Left cardiac atrium (tissue), 1 donor: ENCODE measurements around a stretch of chr10.

DNA sequence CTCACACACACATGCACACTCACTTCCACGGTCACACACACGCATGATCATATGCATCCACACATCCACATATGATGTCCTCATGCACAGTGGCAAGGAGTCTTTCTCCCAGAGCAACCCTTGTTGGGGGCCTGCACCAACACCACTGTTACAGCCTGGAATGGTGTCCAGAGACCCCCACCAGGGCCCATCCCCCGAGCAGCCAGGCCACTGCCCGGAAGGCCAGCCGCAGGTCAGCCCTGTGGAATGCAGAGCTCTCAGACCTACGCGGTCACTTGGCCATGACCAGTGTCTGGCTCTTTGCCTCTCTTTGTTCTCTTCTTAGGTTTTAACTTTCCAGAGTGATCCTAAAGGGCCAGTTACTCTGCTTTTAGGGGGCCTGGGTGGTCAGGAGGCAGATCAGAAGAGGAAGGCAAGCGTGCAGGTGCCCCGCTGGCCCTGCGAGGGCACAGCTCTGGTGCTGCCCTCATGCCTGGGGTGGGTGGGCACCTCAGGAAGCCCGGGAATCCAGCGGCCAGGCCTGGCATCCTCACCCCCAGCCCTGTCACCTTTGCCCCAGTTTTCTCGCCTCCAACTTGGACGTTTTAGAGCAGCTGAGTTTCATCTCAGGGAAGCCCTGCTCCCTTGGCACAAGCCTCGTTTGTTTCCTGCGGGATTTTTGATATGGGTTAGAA is 62.4 kb upstream of the CHST15 start:
- PRO-cap, result no peak

- PRO-cap, result no peak
Measured at GRCh38 chr10:124305206-124305575, 113.5 kb downstream of the OAT start.

DNA sequence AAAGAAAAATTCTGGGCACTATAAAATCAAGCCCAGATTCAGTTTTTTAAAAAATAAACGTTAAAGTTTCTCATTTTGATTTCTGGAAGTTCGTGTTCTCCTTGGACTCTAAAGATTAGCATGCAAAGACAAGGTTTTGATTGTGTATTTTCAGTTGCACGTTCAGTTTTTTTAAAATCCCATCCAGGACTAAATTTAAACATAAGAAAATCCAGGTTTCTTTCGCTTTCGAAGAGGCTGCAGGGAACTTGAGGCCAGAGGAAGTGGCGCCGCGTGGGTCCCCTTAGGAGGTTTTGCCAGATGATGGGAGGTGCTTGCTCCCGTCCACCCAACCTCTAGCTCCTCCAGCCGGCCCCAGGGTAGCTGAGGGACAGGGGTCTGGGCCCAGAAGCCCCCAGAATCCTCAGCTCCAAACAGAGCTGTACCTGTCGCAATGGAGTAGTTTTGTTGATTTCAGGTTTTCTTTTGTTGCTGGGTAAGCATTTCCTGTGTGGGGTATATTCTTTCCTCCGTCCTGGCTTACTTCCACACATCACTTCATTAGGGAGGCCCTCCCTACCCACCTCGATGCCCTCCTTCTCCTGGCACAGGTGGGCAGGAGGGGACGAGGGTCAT is 32.4 kb downstream of the LHPP start:
- PRO-cap, result no peak

GRCh38 chr10:124589068-124589267 is 127.3 kb downstream of the LHPP start:
- PRO-cap, result no peak

GRCh38 chr10:124636779-124637243 is 107.4 kb downstream of the FAM53B start:
- PRO-cap, result no peak

DNA sequence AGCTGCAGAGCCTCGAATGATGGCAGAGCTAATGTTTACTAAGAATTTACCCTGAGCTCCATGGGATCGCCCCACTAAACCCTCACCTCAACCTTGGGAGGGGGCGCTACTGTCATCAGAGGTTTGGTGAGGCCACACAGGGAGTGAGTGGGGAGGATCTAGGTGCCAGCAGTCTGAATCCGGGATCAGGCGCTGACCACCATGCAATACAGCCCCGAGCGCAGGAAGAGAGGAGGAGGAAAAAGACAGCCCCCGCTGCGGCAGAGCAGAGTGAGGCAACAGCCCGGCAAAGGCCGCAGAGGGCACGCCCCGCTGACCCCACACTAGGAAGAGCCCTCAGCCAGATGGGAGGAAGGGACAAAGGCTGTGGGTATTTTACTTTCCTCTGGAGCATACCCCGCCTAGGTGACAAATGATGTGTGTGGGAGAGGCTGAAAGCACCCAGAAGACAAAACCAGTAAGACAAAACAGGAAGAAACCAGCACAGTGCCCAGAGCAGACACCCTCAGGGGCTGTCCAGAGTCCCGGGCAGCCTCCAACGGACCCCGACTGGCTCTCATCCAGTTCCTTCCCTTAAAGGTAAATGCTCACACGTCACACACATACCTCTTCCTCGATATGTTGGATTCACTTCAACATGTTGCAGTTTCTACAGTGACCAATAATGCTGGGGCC is 103.4 kb downstream of the FAM53B start:
- PRO-cap, result no peak

DNA sequence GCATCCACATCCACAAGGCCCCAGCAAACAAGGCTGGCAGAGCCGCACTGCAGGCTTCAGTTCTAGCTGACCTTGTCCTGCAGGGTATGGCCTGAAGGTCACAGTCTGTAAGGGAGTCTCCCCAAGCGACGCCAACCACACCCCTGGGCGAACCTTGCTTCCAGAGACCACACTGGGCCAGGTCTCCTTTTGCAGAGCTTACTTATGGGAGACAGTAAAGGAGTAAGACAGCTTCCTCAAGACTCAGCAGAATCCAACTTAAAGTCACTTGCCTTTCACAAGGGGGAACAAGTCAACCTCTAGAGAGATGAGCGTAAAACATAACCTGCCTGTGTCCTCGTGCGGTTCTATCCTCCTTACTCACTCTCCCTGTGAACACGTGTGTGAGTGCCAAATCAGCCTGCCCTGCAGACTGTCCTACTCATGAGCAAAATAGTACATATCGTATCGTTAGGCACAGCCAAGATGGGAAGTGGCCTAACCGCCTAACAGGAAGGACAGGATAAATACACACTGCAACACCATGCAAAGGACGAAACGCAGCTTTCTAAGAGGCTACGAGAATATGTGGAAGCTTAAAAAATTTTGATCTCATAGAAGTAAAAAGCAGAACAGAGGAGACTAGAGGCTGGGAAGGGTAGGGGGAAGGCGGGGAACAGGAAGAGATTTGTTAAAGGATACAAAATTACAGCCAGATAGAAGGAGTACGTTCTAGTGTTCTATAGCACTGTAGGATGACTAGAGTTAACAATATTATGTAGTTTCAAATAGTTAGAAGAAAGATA is 22.6 kb downstream of the FAM53B start:
- PRO-cap, result bidirectional peak, plus-strand start at position 513 of the sequence, minus-strand start at position 351 of the sequence

GRCh38 chr10:124722584-124723802 is 21.2 kb downstream of the FAM53B start:
- PRO-cap, result no peak

- PRO-cap, result no peak
Measured at GRCh38 chr10:124724569-124725239, 19.5 kb downstream of the FAM53B start.

DNA sequence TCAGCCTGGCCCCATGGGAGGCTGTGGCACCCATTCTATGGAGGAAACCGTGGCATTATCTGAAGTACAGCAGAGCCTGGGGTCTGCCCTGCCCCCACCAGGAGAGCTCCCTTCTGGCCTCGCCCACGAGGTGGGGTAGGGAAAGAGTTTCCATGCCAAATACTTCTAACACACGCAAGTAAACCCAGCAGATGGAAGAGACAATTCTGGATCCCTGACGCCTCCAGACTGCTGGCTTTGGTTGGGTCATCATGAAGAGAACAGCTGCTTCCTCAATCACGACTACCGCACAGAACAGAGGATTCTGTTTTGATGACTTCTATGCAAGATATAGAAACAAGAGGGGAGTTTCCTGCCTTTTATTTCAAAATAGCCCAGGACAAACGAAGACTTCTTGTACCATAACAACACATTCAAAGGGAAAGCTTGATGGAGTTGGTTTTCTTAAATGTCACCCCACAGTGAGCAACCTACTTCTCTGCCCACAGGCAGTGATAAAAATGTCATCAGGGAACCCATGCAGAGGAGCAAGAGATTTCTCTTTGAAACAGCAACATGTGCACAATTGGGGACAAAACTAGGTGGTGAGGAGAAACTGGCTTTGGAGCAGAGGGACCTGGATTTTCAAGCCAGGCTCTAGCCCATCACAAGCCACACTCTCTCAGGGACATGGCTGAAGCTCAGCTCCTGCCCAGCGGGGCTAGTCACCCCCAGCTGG is 15.7 kb downstream of the FAM53B start:
- PRO-cap, result no peak

DNA sequence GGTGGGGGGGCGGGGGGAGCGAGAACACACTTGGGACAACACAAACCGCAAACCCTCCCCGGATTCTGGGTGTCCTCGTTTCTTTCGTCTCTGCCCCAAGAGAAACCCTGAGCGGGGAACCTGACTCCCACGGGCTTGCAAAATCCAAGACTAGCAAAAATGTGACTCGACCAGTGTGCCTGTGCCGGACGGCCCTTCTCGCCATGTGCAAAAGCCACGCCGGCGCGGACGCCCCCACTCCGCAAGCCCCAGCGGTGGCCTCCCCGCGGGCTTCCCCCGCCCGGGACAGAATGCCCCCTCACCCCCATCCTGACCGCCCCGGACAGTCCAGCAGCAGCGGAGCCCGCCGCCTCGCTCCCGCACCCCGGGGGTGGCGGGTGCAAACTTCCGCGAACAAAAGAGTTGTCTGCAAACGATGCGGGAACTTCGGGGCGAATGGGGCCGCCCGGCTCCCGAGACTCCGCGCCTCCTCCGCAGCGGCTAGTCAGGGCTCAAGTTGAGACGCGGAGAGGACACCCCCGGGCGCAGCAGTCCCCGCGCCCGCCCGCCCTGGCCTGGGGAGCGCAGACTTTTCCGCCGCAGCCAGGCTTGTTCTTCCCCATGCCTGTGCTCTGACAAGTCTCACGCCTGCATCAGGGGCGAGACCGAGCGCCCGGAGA is 899 bp downstream of the FAM53B start:
- PRO-cap, result no peak

GRCh38 chr10:124745455-124745976 is 1.3 kb upstream of the FAM53B start:
- PRO-cap, result no peak

DNA sequence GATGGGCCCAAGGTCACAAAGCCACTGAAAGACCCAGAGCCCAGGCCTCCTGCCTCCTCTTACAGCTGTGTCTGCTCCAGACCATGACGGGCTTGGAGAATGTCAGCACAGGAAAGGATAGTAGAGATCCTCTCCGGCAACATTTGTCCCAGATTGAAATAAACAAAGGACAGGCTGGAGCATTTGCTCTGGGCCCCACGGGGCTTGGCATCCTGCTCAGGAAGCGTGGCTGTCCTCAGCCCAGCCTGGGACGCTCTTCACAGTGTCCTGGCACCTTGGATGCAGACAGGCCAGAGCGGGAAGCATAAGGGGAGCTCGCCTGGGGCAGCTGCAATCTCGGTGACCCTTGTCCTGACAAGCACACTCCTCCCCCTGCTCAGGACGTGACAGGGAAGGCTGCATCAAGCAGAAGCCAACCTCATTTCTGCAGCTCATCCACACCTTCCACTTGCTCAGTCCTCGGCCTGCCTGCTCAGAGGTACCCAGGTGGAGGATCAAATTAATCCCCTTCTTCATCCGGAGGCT is 47.4 kb downstream of the ABRAXAS2 start:
- PRO-cap, result no peak

GRCh38 chr10:124935854-124936493 is 5.9 kb upstream of the ZRANB1 start:
- PRO-cap, result no peak

GRCh38 chr10:124991860-124992059 is 36.1 kb downstream of the CTBP2 start:
- PRO-cap, result no peak

DNA sequence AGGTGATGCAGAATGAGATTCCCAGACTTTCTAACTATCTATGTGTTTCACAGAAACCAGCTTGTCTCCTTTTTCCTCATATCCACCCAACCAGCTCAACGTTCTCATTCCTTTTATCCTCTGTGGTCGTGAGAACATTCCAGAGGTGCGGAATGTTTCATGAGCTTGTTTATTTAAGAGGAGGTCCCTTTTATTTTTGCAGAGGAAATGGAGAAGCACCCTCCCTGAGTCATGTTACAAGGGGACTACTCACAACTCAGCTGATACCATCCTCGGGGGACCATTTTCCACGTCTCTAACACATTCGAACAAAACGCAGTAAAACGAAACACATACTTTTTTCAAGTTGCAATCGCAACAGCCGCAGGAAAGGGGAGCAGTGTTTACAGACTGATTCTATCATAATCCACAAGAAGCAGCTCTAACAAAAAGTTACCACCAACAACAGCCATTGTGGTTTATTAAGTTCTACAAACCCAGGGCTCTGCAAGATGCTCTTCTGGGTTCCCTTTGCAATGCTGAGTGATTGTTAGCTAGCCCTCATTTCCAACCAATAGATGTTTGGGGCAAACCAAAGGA is 7.4 kb upstream of the CTBP2 start:
- PRO-cap, result no peak

- PRO-cap, result no peak
Measured at GRCh38 chr10:125047857-125048571, 20.1 kb upstream of the CTBP2 start.

DNA sequence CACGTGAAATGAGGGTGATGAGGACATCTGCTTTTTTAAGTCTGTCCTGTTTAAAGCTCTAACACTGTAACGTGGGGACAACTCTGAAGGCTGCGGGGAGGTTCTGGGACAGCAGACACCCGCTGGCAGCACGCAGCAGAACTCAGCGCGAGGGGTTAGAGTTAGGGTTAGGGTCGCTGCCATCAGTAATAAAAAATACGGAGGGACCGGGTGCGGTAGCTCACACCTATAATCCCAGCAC is 34.4 kb upstream of the CTBP2 start:
- PRO-cap, result no peak

- PRO-cap, result unidirectional peak, plus-strand start at chr10:125083800
Measured at GRCh38 chr10:125083124-125084006, 55.5 kb upstream of the CTBP2 start.

GRCh38 chr10:125119927-125120569 is 92.2 kb upstream of the CTBP2 start:
- PRO-cap, result no peak